Vein endothelial cell (primary cell): ENCODE measurements around the genes CTAGE4, TPK1, ZNF212 and ZNF467.

GRCh38 chr7:144183122-144183624 lies at the start of gene CTAGE4:
Gene CTAGE4, plus strand, starts transcription at chr7:144183466.
- CAGE, long polyA plus RNA, result no peak

DNA sequence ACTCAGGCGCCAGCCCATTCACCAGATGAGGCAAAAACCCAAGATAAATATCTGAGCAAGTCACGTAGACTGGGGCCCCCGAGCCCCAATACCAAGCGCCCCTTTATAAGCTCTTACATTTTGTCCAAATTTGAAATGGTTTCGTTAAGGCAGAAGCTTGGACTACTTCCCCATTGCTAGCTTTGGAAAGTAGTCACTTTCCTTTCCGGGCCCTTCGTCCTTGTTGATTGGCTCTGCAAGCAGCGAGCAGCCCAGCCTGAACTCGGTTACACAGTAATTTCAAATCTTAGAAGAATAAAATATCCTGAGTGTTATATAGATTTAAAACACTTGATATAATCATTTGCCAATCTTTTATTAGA lies 1.1 kb downstream of the TPK1 start:
- CAGE, long polyA plus RNA, result no peak

DNA sequence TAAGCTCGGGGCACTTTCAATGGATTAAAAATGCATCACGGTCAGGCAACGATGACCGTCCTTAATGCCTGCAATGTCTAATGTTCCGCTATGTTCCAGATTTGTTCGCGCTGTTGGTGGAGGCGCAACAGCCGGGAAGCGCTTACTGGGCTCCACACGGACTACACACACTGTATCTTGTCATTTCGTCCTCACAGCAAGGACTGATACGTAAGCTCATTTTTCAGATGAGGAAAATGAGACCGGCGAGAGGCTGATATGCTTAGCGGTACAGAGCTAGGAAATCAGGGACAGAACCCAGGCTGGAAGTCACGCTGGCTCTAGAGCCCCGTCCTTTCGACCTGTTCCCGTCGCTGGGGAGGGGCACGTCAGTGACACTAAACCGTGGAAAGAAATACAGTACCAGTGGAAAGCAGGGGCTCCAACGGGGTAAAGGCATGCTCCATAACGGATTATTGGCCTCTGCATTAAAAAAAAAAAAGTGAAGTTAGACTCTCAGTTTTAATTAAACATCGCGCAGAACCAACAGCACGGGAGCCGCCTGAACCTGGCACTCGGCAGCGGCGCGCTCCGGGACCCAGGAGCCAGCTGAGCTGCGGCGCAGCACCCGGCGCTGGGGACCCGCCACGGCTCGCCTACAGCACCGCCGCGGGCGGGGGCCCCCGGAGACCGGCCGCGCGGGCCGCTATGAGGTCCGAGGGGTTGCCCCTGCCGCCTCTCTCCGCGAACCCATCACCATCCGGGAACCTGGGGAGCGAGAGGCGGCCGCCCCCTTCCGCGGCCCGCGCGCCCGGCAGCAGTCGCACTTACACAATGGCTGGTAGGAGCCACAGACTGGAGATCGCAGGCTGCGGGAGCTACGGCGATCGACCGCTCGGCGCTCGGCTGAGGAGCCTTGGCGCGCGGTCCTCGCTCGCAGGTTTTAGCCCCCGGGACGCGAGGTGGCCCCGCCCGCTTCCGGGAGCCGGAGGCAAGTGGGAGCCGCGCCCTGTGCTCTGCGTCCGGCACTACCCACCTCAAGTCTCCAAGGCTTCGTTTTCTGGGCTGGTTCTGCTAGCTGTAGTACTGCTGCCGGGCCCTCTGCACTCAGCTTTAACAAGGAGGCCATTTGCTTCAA lies at the start of gene TPK1:
TSS of gene TPK1 (minus strand) at position 897 of the 1,117 bp plus-strand sequence.
- CAGE, long polyA plus RNA, result no peak

DNA sequence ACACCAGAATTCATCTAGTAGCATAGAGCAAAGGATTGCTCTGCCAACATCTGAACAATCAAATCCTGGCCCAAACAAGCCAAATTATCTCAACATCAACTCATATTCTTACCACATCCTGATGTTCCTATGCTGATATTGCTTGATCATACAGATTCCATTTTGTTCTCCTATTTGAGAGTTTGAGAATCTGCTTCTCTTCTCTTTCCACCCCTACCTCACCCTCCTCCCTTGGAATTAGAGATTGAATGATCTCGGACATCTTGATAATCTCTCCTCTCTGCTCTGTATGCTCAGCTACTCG lies 633.4 kb downstream of the CNTNAP2 start:
- CAGE, long polyA plus RNA, result no peak

- CAGE, long polyA plus RNA, result no peak
These were observed 250.2 kb upstream of the C7orf33 start for GRCh38 chr7:148340426-148340730.

GRCh38 chr7:148447319-148447655 lies 143.3 kb upstream of the C7orf33 start:
- CAGE, long polyA plus RNA, result no peak

DNA sequence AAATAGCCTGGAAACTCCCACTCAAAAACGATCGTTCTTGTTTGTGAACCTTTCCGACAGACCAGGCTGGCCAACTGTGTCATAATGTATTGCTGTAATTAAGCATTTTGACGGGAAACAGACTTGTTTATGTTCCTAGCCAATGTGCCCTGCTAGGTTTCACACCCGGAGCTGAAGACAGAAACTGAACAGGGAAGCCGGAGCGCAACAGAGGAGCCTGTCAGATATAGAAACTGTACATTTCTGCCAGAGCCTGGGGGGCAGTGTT lies 55.4 kb upstream of the C7orf33 start:
- CAGE, long polyA plus RNA, result no peak

DNA sequence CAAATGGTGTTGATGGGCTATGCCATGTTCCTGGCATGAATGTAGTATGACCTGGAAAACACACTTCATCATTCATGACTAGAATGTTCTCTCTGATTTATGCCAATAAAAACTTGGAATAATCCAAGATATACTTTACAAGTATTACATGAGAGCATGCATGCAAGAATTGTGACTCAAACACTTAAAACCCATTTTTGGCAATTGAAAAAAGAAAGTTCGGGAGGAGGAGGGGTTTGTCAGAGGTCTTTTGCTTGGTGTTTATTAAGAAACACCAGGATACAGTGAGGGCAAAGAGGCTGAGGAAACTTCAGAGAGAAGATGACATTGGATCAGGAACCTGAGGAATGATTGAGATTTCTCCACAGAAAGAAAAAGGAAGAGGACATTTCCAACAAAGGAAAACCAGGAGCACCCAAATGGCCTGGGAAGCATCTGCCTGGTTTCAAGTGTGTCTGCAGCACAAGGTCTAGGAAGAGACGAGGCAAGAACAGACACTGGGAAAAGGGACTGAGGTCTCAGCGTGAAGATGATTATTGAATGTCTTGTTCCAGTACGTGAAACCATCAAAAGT lies 10.1 kb upstream of the CUL1 start:
- CAGE, long polyA plus RNA, result no peak

DNA sequence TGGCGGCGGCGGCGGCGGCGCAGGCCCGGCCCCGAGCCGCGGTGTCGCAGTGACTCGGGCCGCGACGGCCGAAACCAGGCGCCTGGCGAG lies 206 bp downstream of the CUL1 start:
- CAGE, long polyA plus RNA, result no peak

DNA sequence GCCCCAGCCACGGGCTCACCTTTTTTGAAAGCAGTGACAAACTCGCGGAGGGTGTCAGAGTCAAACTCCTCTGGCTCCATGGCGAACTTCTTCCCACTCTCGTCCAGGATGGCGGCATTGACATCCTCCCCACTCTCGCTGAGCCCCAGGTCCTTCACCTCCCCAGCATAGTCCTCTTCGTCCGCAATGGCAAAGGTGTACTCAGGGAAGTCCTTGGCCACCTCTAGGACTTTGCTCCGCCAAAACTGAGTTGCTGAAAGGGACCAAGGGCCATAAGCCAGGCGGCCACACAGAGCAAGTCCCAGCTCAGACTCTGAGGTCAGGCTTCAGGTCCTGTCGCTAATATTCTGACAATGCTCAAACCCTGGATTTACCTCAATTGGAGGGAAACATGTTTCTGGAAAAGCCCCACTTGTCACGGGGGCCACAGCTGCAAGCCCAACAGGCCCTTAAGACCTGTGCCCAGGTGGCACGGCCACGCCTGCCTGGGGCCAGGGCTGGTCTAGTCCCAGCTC lies 23.1 kb downstream of the PDIA4 start:
- CAGE, long polyA plus RNA, result no peak

DNA sequence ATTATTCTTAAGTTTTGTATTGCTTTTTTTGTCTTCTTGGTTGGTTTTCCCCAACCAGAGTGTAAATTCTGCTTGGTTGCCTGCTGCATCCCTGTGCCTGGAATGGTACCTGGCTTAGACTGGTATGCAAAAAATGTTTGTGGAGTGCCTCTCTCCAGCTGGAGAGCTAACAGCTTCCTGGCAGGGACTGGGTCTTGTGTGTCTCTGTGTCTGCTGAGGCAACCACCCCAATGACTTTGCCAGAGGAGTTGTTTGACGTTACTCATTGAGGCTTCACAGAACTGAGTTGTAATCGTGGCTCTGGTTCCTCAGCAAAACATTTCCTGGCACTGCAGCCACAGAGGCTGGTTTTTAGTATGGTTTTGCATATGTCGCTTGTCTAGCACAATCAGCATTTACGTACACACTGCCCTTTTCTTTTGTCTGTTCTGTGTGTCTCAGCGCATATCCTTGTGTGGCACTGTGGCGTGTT lies 7.4 kb downstream of the ZNF282 start:
- CAGE, long polyA plus RNA, result no peak

- CAGE, long polyA plus RNA, result no peak
These were observed at the start of gene ZNF212 for GRCh38 chr7:149239301-149239941. Gene ZNF212, plus strand, starts transcription at chr7:149239651.

- CAGE, long polyA plus RNA, result no peak
These were observed 46.4 kb upstream of the ZNF746 start for GRCh38 chr7:149543811-149544697.

DNA sequence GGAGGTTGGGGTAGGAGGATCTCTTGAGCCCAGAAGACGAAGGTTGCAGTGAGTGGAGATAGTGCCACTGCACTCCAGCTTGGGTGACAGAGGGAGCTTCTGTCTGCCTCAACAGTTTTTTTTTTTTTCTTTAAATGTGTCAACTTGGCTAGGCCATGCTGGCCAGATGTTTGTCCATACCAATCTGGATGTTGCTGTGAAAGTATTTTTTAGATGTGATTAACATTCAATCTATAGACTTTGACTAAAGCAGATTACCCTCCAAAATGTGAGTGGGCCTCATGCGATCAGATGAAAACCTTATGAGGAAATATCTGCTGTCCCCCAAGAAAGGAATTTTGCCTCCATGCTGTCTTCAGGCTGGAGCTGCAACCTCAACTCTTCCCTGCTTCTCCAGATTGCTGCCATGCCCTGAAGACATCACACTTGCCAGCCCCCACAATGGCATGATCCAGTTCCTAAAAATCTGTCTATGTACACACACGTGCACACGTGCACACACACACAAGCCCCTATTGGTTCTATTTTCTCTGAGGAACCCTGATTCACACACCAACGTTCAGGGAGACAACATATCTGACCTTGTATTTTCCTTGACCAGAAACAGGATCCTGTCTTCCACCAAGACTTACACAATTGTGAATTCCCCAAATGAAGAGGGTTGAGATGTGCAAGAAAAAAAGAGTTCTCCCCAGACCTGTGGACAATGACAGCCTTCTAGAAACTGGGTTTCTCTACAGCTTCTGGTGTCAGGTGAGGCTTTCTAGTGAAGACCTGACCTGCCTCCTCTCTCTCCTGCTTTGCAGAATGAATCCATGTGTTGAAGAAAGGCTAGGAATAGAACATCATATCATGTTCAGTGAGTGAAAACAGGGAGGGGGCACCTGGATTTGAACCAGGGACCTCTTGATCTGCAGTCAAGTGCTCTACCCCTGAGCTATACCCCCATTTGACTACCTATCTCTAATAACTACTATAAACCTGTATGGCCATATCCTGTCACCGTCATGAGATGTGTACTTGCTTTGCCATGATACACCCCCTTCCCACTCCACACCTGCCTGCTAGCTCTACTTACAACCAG lies 90.9 kb upstream of the ZNF746 start:
- CAGE, long polyA plus RNA, result no peak

DNA sequence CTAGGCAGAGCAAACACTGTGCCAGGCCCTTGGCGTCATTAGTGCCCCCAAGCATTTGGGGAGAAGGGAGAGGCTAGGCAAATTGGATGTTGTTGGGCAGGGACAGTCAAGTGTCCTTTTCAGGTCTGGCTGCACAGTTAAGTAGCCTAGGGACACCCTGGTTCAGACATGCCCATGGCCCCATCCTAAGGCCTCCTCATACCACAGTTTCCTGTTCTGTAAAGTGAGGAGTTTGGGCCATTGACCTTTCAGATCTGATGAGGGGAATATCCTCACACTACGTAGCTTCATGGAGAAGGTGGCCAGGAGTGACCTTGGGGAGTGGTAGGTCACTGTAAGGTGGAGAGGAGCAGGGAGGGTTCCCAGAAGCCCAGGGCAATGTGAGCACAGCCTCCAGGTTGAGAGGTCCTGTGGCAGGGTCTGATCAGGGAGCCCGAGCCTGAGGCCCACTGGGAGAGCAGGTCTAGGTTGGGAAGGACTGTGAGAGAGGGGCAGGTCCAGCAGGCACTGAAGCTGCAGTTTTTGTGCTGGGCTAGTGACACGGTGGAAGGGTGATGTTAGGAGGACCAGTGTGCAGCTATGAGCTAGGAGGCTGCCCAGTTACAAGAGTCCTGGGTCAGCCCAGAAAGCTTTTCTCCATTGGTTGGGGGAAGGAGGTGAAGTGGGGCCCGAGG lies 1.1 kb downstream of the KRBA1 start:
- CAGE, long polyA plus RNA, result no peak

- CAGE, long polyA plus RNA, result no peak
These were observed 27.4 kb downstream of the KRBA1 start for GRCh38 chr7:149742129-149742486.

DNA sequence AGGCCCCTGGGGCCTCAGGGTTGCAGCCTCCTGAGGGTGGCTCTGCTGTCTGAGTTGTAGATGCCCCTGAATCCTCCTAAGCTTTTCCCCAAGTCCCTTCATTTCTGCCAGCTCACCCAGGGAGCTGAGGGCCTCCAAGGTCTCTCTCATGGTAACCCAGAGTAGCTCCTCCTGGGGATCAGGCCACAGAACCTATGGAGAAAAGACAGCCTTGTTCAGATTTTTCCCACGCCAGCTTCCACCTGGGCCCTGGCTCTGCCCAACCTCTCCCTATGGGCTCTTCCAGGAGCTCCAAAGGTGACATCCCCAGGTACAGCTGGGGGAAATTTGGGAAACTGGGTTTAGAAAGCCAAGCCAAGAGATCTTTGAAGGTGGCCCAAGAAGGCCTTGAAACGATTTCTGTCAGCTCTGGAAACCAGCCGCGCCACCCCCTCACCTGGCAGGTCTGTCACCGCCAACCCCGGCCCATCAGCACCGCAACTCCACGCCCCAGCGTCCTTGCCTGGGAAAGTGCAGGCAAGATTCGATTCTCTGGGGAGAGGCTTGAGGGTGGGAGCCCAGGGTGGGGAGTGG lies 2.4 kb downstream of the ZNF467 start:
- CAGE, long polyA plus RNA, result no peak

DNA sequence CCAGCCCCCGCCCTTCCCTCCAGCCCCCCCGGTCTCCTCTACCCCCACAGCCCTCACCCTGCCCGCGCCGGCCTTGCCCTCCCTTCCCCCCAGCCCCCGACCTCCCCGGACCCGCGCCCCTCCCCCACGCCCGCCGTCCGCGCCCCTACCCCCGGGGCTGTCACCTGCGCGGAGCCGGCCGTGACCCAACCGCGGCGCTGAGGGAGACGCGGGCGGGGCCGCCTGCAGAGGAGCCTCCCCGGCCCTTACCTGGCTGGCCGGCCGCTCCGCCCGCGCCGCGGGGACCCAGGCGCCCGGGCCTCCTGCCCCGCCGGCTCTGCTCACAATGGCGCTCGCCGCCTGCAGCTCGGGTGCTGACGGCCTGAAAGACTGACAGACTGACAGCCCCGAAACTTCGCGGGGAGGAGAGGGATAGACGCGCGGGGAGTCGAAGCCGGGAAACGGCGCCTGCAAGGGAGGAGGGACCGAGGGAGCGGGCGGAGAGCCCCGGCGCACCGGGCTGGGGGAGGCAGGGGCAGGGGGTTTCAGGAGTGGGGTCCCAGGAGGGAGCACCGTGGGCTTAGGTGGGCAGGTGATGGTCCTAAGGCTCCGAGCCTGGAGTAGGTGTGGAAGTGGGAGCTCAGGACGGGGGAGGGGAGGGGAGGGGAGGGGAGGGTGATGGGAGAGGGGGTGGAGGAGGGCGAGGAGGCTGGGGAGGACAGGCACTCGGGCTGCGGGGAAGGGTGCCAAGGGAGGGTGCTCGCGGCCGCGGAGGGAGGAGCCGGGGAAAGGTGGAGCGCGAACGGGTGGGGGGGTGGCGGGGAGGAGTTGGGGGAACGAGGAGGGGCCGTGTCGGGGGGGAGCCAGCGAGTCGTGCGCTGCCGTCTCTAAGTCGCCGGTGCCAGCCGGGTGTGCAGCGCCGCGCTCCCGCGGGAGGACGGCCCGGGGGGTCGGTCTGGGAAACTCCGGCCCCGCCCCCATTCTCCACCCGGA lies at the start of gene ZNF467:
TSS of gene ZNF467 (minus strand) at position 730 of the 972 bp plus-strand sequence.
- CAGE, long polyA plus RNA, result no peak

GRCh38 chr7:150234834-150235345 lies 88.3 kb upstream of the LRRC61 start:
- CAGE, long polyA plus RNA, result no peak

GRCh38 chr7:150321961-150322811 lies 969 bp upstream of the LRRC61 start:
- CAGE, long polyA plus RNA, result no peak